Hematopoietic multipotent progenitor cell (in vitro differentiated cells): ENCODE measurements around a stretch of chr1.

- CAGE, long polyA plus RNA = no peak
Measured at GRCh38 chr1:218346203-218346556, 1.0 kb downstream of the TGFB2 start.

DNA sequence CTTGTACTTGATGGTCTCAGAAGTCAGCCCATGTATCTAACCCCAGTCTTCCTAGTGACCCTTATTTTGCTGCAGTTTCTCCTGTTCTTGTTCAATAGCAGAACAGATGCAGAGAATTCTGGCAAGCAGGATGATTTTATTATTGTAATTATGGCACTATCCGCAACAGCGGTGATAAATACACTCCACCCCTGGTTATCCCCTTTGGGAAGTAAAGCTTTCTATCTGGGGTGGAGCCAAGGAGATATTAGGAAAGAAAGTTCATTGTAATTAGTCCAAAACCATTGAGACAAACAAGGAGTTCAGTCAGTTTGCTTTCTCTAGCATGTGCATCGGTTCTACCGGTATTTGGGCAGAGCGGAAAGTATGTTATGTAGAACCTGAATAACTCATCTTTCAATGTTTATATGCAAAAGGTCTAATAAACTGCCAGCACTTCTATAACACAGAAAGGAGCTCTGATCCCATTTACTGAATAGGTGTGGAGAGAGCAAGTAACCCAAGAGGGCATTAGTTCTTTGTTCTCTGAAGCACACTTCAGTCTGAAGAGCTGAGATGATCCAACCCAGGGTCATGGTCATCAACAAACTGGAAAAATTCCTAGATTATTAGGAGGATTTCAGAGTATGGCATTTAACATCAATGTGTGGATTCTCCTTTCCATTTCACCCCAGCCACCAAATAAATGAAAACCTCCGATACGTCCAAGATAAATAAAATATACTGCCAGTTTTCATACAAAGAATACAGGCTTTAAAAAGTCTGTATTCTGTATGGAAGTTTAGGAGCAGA lies 3.5 kb downstream of the TGFB2 start:
- CAGE, long polyA plus RNA = no peak

DNA sequence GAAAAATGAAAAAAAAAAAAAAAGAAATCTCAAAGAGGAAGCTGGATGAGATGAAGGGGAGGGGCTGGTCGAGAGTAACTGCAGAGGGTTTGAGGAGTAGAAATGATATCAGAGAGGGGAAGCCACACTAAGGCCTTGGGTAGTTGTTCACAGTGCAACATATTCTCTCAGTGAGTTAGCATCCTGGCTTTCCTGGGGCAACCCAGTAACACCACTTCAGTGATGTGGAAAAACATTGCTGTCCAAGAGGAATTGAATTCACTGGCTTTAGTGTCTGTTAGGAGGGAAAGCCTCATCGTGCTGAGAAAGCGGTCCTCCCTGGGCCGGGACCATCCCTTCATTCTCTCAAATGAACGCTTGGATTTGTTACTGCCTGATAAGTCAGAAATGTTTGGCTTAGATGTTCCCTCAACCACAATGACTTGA lies 12.1 kb downstream of the TGFB2 start:
- CAGE, long polyA plus RNA = no peak

- CAGE, long polyA plus RNA = no peak
Measured at GRCh38 chr1:219398775-219399304, 214.1 kb downstream of the ZC3H11B start.

DNA sequence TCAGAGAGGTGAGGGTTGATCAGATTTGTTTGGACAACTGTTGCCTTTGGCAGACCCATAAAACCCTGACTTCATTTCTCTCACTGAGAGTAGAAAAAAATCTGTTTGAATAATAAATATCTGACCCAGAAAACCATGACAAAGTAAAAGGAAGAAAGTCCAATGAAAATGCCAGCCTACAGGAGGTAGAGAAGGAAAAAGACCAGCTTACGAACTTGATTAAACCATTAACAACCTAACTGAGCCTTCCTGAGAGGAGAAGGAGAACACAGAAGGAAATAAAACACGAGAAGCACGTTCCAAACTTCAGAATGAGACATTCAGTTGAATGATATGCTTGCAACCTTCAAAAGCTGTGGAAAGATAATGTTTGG lies 12.5 kb upstream of the SLC30A10 start:
- CAGE, long polyA plus RNA = no peak

DNA sequence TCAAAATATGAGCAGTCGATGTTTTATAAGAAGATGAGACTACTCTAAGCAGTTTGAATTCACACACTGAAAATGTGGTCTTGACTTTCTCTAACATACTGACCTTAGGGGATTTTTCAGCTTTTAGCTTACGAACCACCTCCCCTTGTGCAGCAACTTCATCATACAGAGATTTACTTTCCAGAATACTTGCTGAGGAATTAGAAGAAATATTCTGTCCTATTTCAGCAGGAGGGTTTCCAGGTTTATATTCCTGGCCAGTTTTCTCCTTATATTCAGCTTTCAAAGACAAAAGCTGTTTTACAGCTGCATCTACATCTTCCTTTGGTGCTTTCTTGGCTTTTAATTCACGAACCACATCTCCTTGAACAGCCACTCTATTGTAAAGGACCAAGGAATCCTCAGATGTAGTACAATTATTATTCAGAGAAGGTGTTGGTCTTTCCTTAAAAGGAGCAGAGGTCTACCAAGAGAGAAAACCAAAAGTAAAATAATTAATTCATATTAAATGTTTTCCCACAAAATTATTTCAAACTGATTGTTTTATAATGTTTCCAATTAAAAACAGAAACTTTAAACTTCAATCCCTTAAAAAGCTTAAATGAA lies 49.3 kb downstream of the EPRS1 start:
- CAGE, long polyA plus RNA = no peak

DNA sequence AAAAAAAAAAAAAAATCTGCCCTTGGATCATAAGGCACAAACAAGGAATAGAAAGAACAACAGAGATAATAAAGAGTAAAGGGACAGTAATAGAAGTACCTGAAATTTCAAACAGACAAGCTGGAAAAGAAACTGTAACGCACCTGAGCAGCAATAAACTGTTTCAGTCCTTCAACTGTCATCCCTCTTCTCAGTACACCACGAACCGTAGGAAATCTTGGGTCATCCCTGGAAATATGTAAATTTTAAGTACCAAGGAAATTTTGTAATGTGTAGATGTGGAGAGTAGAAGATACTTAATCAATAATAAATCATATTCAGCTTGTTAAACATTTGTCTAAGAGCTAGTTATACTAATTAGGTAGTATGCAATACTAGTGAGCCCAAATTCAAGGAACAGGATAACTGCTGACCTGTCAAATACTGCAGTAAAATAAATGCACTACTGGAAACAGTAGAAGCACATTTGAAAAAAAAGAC lies 27.4 kb downstream of the EPRS1 start:
- CAGE, long polyA plus RNA = no peak

- CAGE, long polyA plus RNA = no peak
Measured at GRCh38 chr1:220300336-220300838, 28.1 kb upstream of the RAB3GAP2 start.

DNA sequence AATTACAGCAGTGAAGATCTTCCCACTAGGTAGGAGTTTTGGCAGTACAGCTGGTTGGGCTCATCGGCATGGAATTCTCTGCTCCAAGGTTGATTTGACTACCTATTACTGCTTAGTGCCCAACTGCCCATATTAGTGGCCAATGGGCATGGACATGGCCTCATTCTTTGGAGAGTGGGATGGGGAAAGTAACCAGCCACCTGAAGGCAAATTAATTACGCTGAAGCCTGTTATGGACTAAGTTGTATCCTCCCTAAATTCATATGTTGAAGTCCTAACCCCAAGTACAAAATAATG lies 88.6 kb upstream of the RAB3GAP2 start:
- CAGE, long polyA plus RNA = no peak

DNA sequence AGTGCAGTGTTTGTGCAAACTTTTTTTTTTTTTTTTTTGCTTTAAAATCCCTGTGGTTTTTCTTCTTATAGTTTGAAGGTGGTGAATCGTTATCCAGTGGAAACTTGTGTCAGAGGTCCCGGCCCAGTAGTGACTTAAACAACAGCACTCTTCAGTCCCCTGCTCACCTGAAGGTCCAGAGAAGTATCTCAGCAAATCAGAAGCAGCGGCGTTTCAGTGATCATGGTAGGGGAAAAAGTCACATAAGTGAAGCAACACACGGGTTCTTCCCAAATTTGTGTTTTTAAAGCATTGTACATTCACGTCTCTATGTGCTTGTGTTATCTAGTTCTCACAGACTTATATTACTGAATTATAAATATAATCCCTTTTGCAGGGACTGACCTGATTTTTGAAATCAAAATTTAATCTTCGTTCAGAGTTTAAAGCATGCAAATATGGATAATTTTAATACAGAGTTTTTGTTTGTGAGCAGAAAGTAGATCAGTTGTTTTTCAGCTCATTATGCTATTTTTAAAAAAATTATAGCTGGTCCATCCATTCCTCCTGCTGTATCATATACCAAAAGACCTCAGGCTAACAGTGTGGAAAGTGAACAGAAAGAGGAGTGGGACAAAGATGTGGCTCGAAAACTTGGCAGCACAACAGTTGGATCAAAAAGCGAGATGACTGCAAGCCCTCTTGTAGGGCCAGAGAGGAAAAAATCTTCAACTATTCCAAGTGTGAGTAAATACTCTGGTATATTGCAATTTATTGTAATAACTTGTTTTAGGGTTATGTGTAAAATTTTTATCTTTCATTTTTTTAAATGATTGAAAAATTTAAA lies 54.6 kb upstream of the C1orf115 start:
- CAGE, long polyA plus RNA = no peak

DNA sequence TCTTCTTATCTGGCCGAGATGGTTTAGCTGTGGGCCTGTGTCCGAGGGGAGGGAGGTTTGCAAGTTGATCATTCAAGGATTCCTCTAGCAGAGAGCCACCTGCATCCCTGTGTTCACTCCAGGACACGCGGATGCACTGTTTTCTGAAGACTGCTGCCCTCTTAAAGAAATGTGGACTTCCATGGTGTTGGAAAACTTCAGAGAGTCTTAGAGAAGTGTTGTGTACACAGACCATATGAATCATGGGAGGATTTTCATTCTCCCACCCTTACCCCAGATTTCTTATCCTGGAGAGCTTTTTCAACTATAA lies 1.6 kb downstream of the MTARC2 start:
- CAGE, long polyA plus RNA = no peak

- CAGE, long polyA plus RNA = no peak
Measured at GRCh38 chr1:220962214-220962728, 83.0 kb downstream of the HLX start.

- CAGE, long polyA plus RNA = no peak
Measured at GRCh38 chr1:221118096-221118560, 238.9 kb downstream of the HLX start.

DNA sequence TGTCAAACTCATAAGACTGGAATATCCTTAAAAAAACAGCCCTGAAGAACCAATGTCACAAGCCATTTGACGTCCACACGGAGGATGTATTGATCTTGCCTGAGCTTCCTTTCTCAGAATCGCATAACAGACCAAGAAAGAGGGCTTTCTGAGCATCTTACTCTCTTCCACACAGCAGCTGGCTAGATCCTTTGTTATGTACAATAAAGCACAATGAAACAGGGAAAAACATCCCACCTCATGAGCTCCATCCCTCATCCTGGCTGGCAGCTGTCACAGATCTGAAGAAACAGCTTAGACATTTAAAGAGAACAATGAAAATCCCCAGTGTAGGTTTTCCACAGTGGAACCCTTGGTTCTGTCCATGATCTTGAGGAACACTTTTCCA lies 347.5 kb downstream of the DUSP10 start:
- CAGE, long polyA plus RNA = no peak

DNA sequence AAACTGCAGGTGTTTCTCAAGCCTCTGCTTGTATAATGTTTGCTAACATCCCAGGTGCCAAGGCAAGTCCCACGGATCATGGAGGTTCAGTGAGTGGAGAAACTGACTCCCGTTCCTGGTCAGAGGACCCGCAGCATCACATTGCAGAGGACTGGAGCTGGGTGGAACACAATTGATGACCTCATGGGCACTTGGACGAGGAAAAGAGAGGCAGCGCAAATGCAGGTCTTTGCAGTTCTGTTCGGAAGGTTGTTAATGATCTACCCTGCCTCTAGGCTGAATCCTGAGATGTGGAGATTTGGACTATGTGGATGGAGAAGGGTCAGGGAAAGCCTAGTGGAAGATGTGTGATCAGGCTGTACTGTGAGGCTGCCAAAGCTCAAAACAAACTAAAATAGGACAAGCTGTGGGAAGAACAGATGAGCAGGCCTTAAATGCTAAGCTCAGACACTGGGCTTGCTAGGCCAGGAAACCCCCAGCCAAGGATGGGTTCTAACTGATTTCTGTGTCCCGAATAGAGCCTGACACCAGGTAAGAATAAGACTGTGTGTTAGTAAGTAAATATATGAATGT lies 192.9 kb downstream of the DUSP10 start:
- CAGE, long polyA plus RNA = no peak

DNA sequence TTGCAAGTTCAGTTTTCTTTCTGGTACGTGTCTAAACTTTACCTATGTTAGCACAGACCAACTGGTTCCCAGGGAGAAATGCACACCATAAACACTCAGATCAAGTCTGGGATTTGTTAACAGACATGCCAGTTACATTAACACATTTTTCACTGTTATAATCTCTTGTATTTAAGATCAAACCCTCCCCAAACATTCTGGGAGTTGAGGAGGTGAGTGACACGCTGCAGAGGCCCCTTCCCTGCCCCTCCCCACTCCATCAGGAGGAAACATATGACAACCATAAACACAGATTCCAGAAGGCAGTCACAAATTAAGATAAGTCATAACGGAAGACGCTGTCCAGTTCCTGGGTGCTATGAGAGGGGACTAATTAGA lies 25.1 kb downstream of the DUSP10 start:
- CAGE, long polyA plus RNA = no peak

- CAGE, long polyA plus RNA = no peak
Measured at GRCh38 chr1:221717131-221717780, 24.6 kb downstream of the DUSP10 start.

DNA sequence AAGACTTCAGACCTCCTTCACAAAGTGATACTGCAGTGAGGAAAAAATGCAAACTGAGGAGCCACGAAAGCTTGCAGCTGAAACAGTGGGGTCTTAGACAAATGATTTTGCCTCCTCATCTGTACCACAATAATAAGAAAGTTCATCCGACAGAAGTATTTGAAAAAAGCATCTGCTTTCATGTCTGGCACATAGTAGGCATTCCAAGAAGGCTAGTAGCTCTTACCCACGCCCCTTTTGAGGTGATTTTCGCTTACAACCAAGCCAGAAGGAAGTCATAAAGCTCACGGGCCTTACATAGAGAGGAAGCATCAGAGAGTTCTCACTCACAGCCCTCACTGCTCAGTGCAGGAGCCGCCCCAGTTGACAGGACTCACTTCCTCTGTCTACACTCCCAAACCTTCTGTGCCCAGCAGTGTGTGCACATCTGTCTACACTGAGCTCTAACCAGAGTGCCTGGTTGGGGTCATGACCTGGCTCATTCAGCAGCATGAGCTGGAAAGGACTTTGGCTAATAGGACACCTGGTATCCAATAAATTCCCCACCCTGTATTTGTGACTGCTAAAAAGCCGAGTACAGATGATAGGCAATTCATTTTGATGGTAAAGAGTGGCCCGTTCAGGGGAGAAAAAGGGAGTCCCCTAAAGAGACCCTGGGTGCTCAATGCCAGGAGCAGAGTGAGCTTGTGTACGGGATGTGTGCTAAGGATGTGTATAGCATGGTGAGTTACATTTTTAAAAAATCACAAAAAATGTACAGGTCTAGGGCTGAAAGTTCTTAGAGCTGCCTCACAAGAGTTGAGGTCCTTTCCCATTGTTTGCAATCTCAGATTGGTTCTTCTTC lies 36.8 kb upstream of the DUSP10 start:
- CAGE, long polyA plus RNA = no peak

- CAGE, long polyA plus RNA = no peak
Measured at GRCh38 chr1:222026285-222026782, 284.4 kb upstream of the DUSP10 start.

GRCh38 chr1:222061620-222062571 lies 320.0 kb upstream of the DUSP10 start:
- CAGE, long polyA plus RNA = no peak